Cardiac ventricle fibroblast (primary cell): ENCODE results near the genes SIM1, ASCC3 and POPDC3.

DNA sequence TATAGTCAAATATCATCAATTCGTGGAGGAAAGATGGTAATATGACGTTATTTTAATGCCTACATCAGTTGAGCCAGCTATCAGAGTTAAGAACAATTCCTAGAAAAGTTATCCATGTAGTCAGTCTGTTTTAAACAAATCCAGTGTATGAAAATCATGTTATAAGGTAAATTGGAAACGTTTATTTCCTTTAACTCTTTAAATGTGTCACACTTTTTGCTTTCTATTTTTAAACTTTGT lies 323 bp upstream of the TSTD3 start:
- RAMPAGE, long total RNA: no peak

- RAMPAGE, long total RNA: no peak
Observed at GRCh38 chr6:99823108-99824358, 170.5 kb downstream of the MCHR2 start.

DNA sequence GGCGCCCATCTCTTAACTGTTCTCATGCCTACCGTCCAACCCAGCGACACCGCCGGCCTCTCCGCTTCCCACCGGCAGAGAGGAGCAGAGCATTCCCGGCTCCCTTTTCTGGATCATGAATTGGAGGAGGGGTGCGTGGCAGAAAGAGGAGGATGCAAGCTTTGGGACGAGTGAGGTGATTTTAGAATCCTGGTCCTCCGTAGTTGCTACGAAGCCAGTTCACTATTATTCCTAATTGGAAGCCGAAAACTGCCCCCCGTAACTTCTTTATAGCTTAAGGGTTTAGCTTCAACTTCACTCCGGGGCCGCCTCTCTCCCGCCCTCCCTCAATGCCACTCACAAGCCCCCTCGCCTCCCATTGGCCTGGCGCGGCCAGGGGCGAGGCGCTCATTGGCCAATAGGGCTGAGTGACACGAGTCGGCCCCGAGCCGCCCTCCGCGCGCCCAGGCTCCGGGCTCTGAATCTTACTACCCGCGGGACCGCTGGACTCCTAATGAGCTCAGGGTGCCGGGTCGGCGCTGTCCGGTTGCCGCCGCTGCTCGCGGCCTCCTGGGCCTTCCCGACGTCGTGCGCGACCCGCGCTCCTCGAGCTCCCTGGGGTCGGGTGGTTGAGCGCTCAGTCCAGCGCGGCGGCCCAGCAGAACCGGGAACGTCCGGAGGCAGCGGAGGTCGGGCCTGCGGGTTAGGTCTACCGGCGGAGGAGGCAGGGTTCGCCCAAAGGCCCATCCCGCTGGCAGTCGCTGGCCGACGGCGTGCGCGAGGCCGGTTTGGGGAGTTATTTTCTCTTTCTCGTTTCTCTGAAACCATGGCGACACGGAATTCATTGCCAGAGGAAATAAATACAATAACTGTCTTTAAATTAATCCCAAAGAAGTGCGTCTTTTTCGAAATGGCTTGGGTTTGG lies at the start of gene SIM1:
TSS of gene SIM1 (minus strand) at position 276 of the 904 bp plus-strand sequence.
- RAMPAGE, long total RNA: no peak

DNA sequence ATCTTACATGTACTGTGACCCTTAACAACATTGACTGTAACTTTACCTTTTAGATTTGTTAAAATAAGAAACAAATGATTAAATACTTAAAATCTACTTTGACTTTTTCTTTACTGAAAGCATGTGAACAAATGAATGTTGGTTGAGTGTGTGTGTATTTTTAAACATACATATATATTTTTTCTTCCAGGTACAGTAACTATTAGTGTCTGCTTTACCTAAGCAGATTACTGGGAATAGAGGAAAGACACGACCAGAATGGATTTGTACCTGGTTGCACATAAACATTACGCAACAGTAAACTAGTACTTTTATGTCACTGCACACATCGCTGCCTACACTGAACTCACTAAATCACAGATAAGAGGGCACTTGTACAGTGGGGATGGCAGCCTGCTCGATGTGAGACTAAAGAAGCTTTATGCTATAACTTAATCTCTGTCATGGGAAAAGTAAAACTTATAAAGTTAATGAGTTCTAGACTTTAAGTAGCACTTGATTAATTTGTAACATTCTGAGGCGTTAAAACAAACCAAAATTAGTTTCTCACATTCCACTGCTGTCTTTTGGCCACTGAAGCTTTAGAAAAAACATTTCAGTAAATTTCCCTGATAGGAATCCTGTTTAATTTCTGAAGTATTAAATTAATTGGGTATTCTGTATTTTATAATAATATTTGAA lies 89.5 kb upstream of the SIM1 start:
- RAMPAGE, long total RNA: no peak

GRCh38 chr6:100585211-100585813 lies 120.6 kb upstream of the SIM1 start:
- RAMPAGE, long total RNA: no peak

GRCh38 chr6:100880650-100881688 lies at the start of gene ASCC3:
Gene ASCC3 (minus strand): TSS chr6:100881329.
- RAMPAGE, long total RNA: start-site peak on the minus strand at chr6:100881103-100881335, 744 and 25 reads in 2 replicates

- RAMPAGE, long total RNA: no peak
Observed at GRCh38 chr6:101392918-101393536, 481 bp upstream of the GRIK2 start.

DNA sequence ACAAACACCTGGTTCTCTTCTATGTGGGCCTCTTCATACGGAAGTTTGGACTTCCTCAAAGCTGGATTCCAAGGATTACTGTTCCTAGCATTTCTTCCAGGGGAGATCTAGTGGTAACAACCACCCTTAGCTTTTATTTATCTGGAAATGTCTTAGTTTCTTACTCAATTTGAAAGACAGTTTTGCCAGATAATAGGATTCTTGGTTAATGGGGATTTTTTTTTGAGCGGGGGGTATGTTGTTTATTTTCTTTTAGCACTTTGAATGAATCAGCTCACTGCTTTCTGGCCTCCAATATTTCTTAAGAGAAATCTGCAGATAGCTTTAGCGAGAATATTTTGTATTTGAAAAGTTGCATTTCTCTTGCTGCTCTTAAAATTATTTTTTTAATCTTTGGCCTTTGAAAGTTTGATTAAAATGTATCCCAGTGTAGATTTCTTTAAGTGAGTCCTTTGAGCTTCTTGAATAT lies 797.2 kb downstream of the GRIK2 start:
- RAMPAGE, long total RNA: no peak

- RAMPAGE, long total RNA: no peak
Observed at GRCh38 chr6:104422119-104422389, 437.7 kb downstream of the HACE1 start.

- RAMPAGE, long total RNA: no peak
Observed at GRCh38 chr6:105135097-105135494, 1.9 kb downstream of the BVES start.

DNA sequence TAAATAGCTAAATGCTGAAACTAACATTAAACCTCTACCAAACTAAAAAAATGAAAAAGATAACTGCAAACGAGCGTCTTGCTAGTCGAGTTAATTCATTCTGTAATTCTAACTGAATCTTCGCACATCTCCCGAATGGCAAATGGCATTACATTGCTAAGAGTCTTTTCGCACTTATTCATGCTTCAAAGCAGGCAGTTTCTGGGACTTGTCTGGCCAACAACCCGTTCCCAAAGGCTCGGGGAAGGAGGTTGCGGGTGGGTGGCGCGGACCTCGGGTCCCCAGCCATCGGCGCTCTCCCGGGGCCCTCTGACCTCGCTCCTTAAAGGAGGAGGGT lies 940 bp downstream of the BVES start:
- RAMPAGE, long total RNA: no peak

DNA sequence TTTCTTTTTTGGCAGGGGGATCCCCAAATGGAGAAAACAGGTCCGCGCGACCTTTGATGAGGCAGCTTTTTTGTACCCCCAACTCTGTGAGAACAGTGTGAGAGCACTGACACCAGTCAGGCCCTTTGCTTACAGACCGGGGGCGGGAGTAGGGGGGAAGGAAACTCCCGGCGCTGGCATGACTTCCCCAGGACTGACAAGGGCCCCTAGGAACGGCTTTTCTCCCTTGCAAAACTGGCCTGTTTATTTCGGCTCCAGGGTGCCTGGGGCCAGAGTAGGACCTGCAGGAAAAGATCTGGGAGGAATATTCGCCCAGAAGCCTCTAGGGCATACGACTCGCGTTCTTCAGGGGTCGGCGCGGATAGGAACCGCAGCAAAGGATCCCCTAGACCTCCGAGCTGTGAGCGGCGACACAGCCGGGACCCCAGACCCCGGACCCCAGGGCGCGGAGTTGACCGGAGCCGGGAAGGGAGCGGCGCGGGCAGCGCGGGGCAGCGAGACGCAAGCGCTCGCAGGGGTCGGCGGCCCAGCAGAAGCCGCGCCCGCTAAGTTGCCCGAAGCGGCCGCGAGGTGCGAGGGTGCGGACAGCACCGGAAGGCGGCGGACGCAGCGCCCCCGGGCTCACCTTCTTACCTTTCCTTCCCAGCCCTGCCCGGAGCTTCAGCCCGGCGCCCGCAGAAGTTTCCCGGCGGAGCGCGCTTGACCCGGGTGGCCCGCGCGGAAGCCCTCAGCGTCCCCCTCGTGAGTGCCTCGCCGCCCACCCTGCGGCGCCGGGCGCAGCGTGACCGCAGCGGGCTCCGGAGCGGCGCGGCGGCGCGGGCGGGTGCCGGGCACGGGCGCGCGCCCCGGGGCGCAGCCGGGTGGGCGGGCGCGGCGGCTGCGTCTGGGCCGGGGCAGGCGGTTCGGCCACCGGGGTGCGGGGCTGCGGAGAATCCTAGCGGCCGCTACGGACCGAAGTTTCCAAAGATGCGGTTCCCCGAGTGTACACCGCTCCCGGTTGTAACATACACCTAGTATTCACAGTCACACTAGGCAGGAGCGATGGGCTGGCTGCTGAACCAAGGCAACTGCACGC lies at the start of gene POPDC3:
TSS of gene POPDC3 (minus strand) at position 815 of the 1,075 bp plus-strand sequence.
- RAMPAGE, long total RNA: no peak

DNA sequence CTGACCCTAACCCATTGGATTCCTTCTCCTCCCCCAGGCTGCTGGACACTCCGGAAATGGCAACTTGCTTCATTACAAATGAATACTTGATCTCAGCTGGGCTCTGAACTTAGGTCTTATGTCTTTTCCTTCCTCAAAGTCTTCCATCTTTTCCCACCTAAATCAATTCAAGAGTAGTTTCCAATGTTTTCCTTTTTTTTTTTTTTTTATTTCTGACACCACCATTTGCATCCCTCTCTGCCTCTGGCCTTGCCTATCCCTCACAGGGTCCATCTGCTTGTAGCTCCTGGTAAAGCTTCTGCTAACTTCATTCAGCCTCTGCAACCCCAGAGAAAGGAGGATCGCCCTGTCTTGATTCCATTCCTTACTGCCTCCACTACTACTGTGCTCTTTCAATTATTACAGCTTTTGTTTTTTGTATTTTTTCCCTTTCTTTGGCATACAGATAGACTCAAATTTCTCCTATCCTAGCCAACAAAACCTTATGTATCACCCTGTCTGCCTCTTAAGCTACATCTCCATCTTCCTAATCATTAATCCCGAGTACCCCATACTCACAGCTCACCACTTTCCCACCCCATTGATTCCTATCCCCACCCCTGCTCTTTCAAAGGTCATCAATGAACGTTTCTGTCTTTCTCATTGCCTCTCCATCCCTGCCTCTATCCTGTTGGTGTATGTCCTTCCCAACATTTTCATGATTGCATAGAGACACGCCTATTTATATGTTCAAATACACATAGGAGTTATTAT lies 107.7 kb downstream of the PREP start:
- RAMPAGE, long total RNA: no peak

GRCh38 chr6:105604144-105604734 lies 201.4 kb upstream of the PREP start:
- RAMPAGE, long total RNA: no peak

GRCh38 chr6:105759850-105760470 lies 326.2 kb upstream of the PRDM1 start:
- RAMPAGE, long total RNA: no peak

DNA sequence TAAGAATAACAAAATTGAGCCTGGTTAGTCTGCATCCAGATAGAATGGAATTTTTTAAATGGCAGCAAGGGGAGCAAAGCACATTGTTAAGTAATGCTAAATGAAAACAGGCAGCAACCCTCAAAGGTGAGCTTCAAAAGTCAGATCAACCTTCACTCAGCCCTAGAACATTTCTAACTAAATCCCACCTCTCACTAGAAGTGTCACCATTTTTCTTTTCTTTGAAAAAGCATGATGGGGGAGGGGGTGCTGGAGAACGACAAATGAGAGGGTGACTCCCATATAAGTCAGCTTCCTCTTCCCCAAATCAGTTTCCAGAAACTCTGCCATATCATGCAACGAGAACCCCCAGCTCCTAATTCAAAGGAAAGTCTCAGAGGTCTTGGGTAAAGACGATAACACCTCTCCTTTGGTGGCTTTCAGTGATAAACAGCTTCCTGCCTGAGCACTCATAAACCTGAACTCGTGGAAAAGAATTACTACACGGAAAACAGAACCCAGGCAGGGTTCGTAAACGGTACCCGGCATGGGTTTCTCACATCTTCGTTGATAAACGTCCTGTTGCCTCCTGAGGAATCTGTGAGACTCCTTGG lies 186.1 kb upstream of the PRDM1 start:
- RAMPAGE, long total RNA: no peak

DNA sequence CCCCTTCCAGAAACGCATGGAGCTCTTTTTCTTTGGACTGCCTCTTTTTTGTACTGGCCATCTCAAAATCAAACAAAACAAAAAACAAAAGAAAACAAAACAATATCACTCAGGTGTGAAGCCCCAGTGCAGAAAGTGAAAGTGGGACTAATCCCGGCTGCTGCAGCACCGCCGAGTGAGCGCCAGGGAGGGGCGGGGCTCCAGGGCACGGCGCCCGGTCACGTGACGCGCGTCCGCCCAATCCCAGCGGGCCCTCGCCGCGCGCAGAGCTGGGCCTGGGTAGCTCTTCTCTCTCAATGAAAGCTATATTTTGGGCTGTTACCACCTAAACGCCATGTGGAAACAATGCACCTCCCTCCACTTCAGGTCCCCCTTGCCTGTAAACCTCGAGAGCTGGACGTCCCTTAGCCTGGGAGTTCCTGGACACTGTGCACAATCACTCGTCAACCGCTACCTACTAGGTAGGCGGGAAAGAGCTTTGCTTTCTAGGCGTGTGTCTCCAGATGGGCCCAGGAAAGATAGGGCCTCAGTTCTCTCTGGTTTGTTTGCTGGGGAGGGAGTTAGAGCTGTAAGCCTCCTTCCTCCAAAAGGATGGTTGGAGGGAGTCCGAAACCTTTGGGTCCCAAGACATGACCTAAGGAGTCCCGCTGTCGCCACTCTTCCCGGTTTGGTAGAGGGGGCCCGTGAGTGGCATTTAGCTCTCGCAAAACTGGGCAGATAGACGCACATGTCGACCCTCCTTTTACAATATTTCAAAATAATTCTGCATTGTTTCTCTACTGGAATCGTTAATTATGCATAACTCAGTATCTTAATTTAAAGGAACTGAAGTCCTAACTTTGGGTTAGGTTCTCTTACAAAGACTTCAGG lies 93.5 kb upstream of the PRDM1 start:
- RAMPAGE, long total RNA: no peak

DNA sequence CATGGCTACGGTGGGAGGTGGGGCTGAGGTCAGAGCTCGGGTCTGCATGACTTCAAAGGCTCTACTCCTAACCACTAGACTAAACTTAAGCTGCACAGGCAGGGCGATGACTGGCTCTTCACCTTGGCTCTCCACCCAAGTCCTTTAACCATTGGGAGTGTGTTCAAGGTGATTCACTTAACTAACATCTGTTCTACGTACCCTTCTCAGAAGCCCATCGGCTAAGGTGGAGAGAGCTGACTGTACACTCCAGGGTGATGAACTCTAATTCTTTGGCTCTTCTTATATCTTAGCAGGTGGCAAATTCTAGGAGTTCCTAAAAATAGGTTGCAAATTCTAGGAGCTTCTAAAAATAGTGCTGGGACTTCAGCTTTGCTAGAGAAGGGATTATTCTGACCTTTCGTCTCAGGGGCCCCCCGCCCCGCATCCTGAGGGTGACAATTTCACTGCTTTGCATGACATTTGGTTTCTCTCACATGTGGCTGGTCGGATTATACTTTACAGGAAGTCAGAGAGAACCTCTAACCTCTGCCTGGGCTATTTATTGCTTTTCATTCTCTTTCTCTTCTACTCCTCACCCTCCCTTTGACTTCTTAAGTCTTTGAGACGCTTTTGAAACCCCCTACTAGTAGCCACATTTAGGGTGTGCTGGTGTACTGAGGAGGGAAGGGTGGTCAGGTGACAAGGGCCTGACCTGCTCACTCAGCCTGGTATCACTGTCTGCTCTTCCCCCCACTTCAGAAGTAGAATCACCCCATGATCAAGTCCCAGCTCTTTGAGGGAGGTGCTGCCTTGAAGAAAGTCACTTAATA lies 55.5 kb downstream of the PRDM1 start:
- RAMPAGE, long total RNA: no peak

GRCh38 chr6:106178636-106179628 lies 92.8 kb downstream of the PRDM1 start:
- RAMPAGE, long total RNA: no peak

GRCh38 chr6:106184683-106184996 lies 98.5 kb downstream of the PRDM1 start:
- RAMPAGE, long total RNA: no peak